ENCODE results near the gene SPIN1.

DNA sequence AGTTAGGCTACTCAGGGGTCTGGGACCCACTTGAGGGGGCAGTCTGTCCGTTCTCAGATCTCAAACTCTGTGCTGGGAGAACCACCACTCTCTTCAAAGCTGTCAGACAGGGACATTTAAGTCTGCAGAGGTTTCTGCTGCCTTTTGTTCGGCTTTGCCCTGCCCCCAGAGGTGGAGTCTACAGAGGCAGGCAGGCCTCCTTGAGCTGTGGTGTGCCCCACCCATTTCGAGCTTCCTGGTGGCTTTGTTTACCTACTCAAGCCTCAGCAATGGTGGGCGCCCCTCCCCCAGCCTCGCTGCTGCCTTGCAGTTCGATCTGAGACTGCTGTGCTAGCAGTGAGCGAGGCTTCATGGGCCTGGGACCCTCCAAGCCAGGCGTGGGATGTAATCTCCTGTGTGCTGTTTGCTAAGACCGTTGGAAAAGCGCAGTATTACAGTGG lies 133.6 kb upstream of the NTRK2 start:
- PRO-cap = no peak
- RAMPAGE, long total RNA = no peak

DNA sequence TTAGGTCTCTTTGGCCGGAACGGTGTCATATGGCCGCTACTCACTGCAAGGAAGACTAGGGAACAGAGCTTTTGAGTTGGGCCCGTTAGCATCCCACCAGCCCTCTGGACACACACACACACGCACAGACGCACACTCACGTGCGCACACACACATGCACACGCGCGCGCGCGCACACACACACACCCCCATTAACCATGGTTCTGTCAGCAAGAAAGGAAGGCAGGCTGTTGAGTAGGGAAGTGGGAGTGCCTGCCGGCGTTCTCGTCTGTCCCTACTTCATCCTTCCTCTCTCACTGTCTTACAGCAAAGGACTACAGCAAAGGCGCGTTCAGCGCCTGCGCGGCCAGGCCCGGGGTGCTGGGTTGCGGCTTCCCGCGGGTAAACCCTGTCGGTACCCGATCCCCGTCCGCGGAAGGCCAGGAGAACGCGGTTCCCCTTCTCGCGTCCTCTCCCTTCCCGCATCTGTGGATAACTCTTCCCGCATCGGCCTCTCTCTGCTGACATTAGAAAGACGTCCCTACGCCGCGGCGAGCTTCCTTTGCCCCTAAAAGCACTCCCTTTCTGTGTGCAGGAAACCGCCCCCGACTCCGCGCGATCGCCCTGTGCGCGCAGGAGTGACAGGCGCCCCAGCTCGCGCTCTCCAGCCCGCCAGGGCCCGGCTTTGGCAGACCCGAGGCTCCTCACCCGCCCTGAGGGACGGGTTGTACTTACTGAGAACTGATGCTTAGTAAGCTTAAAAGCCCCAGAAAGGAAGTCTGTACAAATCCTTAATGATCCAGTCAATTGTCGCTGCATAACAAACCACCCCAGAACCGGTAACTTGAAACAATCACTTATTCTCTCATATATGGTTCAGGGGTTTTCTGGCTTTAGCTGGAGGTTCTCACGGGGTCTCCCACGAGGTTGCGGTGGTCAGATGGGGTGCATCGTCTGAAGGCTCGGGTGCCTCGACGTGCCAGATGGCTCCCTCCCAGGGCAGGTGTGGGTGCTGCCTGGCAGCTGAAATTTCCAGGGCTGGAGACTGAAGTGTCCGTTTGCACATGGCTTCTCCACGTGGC lies 219.1 kb downstream of the AGTPBP1 start:
- PRO-cap = no peak
- RAMPAGE, long total RNA = no peak

GRCh38 chr9:85839256-85840443 lies 97.9 kb upstream of the AGTPBP1 start:
- PRO-cap = no peak
- RAMPAGE, long total RNA = no peak

DNA sequence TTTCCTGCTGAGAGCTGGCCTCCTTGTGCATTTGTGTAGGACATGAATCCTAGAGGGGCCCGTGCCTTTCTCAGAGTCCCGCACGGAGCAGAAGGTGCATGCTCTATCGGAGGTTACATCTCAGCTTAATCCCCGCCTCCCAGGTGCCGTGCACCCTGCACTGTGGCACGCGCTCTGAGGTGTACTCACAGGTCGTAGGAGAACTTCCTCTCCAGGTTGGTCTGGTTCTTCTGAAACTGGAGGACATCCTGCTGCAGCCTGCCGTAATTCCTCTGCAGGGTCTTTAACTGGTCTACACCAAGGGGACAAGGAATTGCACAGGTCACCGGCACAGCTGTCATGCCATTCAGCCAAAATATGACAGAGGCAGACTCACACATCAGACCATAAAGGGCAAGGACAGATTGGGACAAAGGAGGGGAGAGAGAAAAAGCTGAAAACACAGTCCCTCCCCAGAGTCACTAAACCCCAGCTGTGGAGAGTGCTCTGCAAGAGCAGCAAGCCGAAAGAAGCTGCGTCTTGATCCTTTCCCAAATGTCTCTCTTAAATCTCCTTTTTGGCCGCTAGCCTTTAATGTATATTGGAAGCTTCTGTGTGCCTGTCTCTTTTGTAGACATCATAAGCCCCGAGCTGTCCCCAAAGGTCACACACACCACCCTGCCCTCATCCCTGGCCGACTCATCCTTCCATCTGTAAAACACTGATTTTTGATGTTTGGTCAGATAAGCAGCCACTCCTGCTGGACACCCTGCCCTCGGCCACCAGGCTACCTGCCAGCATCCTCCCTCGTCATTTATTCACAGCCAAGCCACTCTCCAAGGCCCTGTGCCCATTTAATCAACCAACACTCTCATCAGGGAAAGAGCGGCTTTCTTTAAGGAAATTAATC lies 52.8 kb downstream of the GOLM1 start:
- PRO-cap = no peak
- RAMPAGE, long total RNA = no peak

GRCh38 chr9:86351935-86352280 lies 2.3 kb downstream of the TUT7 start:
- PRO-cap = no peak
- RAMPAGE, long total RNA = no peak

GRCh38 chr9:86352281-86352548 lies 2.0 kb downstream of the TUT7 start:
- PRO-cap = no peak
- RAMPAGE, long total RNA = no peak

DNA sequence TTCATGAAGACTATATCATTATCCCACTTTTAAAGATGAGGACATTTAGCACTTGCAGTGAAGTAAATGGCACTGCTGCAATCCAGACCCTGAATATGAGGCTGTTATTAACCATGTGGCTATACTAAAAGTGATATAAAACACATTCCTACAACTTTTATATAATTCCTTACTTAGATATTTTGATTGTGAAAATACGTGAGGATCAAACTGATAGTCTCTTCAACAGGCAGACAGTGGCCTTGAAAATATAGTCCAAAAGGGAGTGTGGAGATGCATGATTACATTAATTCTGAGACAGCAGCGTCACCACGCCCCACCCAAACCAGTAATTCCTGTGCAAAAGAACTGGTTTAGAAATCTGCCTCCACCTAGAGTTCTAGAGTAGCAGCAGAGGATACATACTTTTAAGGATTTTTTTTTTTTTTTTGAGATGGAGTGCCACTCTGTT lies 1.5 kb upstream of the TUT7 start:
- PRO-cap = no peak
- RAMPAGE, long total RNA = no peak

DNA sequence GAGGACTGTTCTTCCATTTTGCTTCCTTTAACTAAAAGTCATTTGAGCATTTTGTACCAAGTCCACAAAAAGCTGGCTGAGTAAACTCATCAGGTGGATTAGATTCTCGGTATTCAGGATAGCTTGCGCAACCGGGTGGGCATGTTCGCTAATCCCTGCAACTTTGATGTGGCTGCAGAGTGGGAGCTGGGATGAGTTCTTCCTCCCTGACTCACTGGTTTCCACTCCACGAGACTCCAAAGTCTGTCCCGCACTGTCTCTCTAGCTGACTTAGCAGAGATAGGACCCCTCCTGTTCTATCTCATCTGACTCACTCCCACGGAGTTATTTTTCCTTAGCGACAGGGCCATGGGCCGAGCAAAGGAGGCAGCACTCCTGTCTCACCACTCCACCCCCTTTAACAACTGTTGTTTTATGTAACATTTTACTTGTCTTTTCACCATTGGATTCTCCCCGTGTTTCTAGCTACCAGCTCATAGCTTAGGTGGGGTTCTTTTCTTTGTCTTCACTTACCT lies 80.2 kb upstream of the TUT7 start:
- PRO-cap = no peak
- RAMPAGE, long total RNA = no peak

DNA sequence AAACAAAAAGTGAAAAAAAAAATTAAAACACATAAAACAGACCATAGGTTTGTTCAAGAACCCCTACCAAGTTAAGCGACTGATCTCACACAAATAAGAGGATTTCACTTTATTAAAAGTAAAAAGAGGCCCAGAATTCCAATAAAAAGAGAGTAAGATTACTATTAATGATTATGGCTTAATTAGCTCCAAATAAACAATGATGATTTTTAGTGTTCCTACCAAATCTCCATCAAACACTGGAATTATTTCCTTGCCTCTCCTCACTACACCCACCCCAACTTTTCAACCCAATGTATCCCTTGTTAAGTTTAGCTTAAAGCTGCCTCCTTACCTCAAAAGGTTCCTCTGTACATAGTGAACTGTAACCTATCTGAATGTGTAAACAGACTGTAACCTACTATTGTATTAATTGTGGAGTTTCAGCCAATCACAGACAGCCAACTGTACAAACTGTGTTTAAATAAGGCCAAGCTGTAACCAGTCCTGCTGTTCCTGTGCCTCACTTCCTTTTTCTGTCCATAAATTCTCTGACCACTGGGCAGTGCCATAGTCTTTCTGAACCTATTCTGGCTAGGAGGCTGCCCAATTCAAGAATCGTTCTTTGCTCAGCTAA lies 74.8 kb upstream of the DAPK1 start:
- PRO-cap = no peak
- RAMPAGE, long total RNA = no peak

GRCh38 chr9:87498192-87499191 lies 825 bp downstream of the DAPK1 start:
- PRO-cap = no peak
- RAMPAGE, long total RNA = no peak

DNA sequence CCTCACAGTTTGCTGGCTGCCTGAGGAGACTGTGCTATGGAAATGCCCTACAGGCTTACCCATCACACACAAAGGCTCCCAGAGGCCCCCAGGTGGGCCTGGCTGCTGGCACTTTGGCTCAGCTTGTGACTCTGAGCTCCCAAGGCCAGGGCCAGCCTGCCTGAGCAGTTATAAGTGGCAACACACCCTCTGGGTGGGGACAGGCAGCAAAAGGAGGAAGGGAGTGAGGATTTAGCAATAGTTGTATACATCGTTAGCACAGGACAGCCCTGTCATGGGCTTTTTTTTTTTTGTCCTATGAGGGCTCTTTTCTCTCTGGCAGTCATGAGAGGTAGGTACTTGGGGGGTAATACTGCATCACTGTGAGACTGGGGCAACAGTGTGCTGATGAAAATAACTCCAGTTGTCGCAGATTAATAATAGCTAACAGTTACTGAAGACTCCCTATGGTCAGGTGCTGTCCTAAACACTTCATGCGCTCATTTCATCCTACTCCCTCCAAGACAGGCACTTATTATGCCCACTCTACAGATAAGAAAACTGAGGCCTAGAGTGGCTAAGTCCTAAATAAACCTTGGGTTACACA lies 103.7 kb downstream of the DAPK1 start:
- PRO-cap = no peak
- RAMPAGE, long total RNA = no peak

DNA sequence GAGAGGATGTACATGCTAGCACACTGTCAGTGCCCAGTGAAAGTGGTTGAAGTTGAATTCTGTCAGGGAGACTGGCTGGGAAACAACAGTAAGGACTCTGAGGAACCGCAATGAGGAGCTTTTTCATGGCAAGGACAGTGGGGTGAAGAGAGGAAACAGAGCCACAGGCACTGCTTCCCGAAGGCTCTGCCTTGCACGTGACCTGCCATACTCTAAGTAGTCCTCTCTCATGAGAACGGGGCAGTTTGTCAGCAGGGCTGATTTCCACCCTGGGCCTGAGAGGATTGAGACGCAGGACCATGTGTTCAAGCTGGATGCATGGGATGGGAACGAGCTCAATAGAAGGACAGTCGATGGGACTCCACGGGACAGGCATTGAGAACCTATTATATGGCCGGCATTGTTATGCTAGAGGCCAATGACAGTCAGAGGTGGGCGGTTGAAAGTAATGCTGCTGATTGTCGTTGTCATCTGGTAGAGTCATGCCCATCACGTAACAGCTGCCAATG lies 106.5 kb upstream of the CTSL start:
- PRO-cap = no peak
- RAMPAGE, long total RNA = no peak

DNA sequence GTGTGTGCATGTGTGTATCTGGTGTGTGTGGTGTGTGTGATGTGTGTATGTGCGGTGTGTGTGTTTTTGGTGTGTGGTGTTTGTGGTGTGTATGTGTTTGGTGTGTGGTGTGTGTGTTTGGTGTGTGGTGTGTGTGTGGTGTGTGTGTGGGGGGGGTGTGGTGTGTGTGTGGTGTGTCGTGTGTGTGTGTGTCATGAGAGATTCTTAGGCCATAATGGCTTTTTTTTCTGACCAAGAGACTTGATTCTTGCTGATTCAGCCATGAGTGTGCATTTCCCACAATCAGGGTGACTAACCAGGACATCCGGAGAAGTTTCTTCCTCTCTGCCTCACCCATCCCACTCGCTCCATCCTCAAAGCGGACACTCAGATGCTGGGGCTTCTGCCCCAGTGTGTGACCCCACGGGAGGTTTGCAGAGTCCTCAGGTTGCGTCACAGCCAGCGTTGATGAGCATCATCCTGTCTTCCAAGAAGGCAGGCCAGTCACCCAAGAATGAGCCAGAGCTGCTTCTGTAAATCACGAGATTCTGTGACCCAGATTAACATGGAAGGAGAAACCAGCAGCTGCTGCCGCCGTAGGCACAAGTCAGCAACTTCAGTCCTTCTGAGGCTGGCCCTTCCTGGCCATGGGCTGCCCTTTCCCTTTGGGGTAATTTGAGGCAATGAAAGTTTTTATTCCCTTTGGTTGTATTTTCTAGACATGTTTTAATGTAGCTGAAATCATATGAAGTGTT lies 12.5 kb upstream of the CTSL start:
- PRO-cap = no peak
- RAMPAGE, long total RNA = no peak

GRCh38 chr9:87751309-87751779 lies 25.4 kb downstream of the CTSL start:
- PRO-cap = no peak
- RAMPAGE, long total RNA = no peak

GRCh38 chr9:87933728-87934138 lies 22.3 kb upstream of the ENSG00000283205 start:
- PRO-cap = no peak
- RAMPAGE, long total RNA = no peak

GRCh38 chr9:88077760-88078281 lies 60.5 kb downstream of the SPATA31C2 start:
- PRO-cap = no peak
- RAMPAGE, long total RNA = no peak

GRCh38 chr9:88388157-88388527 lies at the start of gene SPIN1:
TSS of gene SPIN1 (plus strand) at chr9:88388444.
- PRO-cap = unidirectional peak, plus-strand start at chr9:88388418
- RAMPAGE, long total RNA = no peak

- PRO-cap = no peak
- RAMPAGE, long total RNA = no peak
Observed at GRCh38 chr9:88389448-88390003, 1.3 kb downstream of the SPIN1 start.

DNA sequence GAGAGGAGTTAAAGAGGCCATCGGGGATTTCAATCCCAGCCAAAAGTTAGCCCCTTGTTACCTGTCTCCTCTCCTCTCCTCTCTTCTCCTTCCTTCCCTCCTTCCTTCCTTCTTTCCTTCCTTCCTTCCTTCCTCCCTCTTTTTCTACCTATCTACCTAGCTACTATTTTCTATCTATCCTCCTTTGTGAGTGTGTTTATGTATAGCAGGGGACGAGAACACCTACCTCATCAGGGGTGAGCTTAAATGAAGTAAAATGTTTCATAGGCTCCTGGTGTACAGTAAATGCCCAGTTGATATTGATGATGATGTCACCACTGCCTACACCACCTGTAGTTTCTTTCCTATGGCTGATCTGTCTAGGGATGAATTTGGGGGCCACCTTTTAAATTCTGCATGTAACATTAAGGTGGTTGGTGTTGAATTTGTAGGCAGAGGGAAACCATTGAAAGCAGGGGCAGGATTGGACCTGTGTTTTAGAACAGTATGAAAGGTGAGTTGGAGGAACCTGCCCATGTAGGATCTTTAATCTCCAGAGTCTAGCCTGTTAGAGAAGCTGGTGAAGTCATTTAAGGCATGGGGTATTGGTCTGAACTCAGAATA lies 4.4 kb downstream of the SPIN1 start:
- PRO-cap = no peak
- RAMPAGE, long total RNA = no peak

DNA sequence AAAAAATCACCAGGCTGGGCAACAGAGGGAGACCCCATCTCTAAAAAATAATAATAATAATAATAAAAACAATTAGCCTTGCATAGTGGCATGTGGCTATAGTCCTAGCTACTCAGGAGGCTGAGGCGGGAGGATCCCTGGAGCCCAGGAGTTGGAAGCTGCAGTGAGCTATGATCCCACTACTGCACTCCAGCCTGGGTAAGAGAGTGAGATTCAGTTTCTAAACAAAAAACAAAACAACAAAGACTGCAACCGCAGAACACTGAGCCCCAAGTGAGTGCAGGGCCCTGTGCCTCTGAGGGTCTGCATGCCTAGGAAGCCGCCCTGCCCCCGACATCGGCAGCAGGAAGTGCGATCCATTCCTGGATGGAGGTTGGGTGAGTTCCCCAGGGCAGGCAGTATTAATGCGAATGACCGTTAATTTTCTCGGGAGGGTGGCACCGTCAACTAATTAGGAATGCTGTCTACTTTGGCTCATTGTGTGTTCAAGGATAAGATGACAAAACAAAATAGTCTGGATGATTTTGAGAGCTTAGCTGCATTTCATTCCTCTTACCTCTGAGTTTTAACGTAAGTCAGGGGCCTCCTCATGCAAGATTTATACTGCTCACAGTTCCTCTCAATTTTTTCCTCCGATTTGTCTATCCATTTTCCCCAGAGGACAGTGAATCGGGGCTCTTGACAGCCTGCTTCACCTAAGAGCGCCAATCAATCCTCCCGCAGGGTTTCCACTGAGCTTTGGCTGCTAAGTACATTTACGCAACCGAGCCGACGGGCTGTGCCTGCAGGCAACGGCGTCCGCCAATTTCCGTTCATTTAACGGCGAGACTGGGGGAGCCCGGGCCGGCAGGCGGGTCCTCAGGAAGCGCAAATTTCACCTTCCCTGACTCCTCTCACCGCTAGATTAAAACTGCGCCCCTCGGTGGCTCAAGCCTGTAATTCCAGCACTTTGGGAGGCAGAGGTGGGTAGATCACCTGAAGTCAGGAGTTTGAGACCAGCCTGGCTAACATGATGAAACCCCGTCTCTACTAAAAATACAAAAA lies 3.0 kb upstream of the NXNL2 start:
- PRO-cap = no peak
- RAMPAGE, long total RNA = no peak